ENCODE measurements around the gene CYP4V2.

GRCh38 chr4:186168909-186169379 is 22.4 kb upstream of the CYP4V2 start:
- RRBS, 2 experiments: no CpG with 5 or more reads among the region's 13 CpGs

- RRBS, 2 experiments: under 1 to 1% methylated on average over 17 of the region's 20 CpGs
Observed at GRCh38 chr4:186190886-186191127, 560 bp upstream of the CYP4V2 start.

DNA sequence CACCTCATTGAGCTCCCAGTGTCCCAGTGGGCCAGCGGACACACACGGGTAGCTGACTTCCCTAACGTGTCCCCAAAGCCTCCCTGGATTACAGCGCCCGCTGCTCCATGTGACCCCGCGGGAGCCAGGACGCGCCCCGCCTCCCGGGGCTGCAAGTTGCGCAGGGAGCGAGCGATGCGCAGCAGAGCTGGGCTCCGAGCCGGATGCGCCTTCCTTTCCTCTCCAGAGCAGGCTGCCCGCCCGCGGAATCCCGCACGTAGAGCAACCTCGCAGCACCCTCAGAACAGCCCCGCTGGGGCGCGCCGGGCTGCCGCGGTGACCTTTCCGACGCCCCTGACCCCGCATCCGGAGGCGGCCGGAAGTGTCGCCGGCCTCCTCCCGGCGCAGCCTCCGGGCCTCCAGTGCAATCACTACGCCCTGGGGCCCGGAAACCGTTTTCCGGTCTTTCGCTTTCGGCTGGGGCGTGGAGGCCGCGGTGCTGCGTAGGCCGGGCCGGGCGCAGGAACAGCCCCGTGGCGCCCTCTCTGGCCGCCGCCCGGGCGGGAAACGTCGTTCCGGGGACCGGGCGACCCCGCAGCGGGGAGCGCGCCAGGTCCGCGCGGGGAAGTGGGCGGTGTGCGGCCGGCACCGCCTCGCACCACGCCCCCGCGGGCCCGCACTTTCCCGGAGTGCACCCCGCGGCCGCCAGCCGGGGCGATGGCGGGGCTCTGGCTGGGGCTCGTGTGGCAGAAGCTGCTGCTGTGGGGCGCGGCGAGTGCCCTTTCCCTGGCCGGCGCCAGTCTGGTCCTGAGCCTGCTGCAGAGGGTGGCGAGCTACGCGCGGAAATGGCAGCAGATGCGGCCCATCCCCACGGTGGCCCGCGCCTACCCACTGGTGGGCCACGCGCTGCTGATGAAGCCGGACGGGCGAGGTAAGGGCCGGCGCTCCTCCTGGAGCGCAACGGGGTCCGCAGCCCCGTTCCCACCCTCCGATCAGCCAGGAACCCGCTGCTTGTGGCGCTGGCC is at the start of gene CYP4V2:
Gene CYP4V2, plus strand, starts transcription at position 440 of the 1,004 bp plus-strand sequence.
- RRBS, 2 experiments: under 1 to 2% methylated on average over 57 to 58 of the region's 116 CpGs

DNA sequence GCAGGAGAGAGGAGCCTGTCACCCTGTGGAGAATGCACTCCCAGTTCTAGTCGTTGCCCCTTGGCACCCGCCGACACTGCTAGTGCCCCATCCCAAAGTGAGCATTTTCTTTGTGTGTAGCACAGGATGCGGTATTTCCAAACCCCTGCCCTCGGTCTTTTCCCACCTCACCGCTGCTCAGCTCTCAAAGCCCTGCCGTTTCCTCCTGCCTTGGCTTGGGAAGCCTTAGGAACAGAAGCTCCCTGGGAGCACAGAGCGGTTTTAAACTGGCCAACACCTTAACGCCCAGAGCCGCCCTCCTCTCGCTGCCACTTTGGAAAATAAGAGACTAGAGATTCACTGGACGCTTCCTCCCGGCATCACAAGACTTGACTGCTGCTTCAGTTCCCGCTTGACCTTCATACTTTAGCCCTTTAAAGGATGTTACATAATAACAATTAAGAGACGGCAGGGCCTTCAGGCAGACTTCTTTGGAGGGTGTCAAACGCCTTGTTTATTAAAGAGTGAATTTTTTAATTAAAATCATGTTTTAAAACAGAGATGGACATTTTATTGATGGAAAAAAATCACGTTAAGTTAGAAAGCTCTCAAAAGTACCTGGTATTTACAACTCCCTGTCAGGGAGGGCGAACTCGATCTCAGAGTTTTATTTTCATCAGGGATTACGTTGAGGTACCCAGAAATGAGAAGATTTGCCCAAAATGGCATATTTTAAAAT is 924 bp downstream of the CYP4V2 start:
- RRBS, 2 experiments: no CpG with 5 or more reads among the region's 20 CpGs

- RRBS, 2 experiments: no CpG with 5 or more reads among the region's 7 CpGs
Observed at GRCh38 chr4:186259912-186260592, 5.9 kb upstream of the F11 start.

DNA sequence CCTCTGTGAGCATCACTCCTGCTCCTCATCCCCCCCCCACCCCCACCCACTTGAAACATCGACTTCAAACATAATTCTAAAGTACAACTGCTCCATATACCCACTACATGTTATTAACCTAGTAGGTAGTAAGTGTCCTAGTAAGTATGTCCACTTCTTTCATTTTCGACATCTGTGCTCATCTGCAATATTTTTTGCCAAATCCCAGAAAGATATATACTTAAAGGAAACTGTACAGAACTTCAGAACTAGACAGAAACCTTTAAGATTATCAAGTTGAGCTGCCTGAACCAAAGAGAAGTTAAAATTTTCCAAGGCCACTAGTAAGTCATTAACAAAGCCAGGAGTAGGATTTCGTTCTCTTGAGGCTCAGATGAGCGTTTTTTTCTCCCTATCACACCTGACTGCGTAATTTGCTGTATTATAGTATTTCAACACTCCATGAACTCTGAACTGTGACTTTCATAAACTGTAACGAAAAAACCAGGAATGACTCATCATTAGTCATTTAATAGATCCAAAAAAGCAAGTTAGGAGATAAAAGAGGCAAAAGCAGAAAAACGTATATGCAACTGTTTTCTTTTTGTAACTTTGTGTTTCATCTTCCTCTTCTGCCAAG is 79.8 kb downstream of the FAT1 start:
- RRBS, 2 experiments: no CpG with 5 or more reads among the region's 7 CpGs

DNA sequence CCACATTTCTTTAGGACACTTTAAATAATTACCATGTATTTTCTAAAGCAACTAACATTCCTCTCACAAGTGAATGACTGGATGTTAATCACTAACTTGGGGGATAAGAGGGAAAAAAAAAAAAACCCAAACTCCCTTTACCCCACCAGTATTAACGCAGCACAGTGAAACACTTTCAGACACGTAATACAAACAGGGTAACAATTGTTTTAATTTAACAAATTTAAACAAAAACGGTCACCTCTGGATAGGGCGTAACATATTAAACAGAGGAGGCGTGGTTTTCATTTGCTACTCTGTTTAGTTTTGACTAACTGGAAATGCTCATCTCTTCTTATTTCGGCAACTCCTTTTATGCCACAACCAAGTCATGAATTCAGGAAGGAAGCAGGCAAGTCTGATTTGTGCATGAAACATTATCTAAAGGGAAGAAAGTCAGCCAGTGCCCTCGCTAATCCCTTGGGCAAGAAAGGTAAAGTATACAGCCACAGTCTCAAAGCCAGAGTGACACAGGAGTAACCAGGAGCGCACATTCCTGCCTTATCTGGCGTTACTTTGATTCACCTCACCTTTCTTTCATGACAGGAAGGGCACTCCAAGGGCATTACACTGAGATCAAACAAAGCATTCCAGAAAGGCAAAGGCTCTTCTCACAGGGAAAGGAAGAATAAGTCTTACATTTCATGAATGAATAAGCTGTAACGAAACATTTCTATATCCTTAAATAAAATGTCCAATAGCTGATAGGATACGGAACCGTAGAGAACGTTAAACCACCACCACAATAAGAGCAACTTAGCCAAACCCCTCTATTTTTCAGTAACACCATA is 38.9 kb downstream of the FAT1 start:
- RRBS, 2 experiments: no CpG with 5 or more reads among the region's 13 CpGs

GRCh38 chr4:186709276-186710114 is 14.2 kb downstream of the FAT1 start:
- RRBS, 2 experiments: no CpG with 5 or more reads among the region's 20 CpGs

- RRBS, 2 experiments: 1 to 2% methylated on average over 49 to 52 of the region's 91 CpGs
Observed at GRCh38 chr4:186726436-186727501, 3.1 kb upstream of the FAT1 start.

DNA sequence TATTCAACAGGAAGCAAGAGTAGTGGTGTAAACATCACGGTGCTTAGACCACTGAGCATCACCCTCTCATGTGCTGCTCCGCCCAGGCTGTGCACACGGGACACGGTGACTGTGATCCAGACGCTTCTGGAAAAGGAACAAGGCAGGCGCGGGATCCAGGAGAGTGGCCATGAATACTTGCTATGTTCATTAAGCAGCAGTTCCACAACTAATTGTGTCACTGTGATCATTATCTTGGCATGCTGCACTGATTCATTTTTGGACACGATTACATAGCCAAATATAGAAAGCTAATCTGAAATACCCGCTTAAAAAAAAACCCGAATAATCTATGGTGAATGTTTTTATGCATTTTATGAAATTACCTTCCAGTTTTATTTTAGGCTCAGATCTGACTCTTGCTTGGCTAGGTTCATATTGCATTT is 19.7 kb upstream of the FAT1 start:
- RRBS, 2 experiments: no CpG with 5 or more reads among the region's 10 CpGs

DNA sequence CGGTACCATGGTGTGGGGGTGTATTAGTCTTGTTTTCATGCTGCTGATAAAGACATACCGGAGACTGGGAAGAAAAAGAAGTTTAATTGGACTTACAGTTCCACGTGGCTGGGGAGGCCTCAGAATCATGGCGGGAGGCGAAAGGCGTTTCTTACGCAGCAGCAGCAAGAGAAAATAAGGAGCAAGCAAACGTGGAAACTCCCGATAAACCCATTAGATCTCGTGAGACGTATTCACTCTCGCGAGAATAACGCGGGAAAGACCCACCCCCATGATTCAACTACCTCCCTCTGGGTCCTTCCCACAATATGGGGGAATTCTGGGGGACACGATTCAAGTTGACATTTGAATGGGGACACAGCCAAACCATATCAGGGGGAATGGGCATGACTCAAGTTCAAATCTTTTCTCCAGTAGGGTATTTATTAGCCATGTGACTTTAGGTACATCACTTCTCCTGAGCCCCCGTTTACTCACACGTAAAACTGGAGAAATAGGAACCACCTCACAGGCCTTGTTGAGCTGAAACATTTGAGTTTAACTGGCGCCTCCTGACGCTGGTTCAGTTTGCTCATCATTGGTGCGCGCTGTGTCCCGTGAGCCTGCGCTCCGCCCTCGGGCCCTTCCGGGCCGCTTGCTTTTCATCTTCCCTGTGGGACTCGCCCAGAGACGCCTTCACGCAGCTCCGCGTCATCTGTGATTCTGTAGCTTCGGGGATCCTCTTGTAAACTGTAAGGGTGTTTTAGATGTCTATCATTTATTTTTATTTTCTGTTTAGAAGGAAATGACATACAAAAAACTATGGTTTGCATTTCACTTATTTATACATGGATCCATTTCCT is 35.5 kb upstream of the FAT1 start:
- RRBS, 2 experiments: no CpG with 5 or more reads among the region's 34 CpGs

- RRBS, 2 experiments: 99 to 100% methylated on average over 2 to 5 of the region's 19 CpGs
Observed at GRCh38 chr4:186840940-186841405, 117.3 kb upstream of the FAT1 start.

DNA sequence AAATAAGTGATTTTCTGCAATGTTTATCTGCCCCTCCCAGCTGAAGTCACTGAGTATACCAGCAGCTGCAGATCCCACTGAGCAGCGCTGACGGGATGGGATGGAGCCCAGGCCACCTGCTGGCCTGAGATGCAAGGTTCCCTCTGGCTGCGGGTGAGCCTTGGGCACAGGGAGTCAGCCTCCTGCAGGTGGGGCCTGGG is 223.0 kb upstream of the FAT1 start:
- RRBS, 2 experiments: no CpG with 5 or more reads among the region's 3 CpGs

DNA sequence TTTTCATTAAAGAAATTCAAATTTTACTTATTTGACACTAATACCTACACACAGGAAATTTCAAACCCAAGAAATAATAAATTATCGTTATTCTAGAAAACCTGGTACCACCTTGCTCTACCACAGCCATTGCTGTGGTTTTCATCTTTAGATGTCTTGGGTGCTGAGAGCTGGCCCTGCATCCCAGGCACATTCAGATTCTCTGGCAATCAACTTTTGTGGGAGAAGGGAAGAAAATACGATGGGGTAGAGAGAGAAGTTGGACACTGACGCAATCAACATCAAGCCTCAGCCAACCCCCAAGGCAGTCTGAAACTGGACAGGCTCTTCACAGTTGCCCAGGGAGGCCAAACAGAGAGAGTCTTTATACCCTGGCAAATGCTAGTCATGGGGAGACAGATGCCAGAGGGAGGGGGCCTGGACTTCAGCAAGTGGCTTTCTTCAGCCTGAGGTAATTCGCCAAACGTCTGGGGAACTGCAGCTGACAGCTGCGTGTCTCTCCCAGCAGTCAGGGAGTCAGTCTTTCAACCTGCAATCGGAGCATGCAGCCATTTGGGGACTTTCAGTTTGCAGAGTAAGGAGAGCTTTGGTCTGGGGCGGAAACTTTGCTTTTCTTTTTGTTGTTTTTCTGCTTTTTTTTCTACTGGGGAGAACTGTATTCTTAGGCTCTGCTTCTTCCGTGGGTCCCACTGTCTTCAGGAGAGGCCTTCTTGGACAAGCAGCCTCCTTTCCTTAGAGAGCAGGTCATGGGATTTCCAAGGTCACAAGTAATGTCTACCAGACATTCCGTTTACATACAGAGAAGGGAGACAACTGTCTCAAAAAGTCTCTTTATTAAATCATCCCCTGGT is 521.6 kb downstream of the TRIML1 start:
- RRBS, 2 experiments: no CpG with 5 or more reads among the region's 10 CpGs

- RRBS, 2 experiments: no CpG with 5 or more reads among the region's 3 CpGs
Observed at GRCh38 chr4:189004516-189004756, 865.2 kb downstream of the TRIML1 start.

Data from NT2/D1 (cell line).